ENCODE measurements around a stretch of chr17.

DNA sequence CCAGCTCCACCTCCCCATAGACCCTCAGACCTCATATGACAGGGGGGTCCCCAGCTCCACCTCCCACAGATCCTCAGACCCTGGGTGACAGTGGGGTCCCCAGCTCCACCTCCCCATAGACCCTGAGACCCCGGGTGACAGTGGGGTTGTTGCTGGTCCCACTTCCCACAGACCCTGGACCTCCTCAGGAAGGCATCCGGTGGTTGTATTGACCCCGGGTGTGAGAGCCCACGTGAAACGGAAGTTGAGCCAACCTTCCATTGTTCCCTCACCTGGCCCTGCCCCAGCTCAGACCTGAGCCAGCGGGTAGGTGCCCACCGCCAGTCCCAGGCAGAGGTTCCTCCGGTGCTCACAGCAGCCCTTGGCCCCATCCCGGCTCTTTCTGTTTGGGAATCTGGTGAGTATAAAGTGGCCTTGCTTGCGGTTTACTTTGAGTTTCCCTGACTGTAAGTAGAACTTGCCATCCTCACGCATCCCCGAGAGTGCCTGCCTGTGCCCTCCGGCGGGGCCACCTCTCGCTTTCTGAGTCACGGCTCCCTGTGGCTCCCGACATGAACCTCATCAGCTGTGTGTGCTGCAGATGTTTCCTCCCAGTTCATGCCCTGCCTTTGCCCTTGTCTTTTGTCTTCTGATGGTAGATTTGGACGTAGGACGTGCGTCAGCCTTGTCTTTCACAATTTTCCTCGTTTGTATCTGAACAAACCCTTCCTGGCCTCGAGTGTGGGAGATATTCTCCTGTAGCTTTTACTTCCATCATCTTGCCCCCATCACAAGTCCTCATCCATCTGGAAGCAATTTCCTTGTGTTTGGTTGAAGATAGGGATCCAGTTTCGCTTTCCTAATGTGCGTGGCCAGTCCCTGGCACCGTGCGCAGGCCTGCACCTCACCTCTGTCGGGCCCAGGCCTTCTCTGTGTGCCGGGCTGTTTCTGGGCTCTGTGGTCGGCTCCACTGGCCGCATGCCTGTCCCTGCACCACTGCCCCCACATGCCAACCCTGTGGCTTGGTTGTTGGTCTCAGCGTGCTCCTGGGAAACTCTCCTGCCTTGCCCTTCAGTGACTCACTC lies 75.9 kb downstream of the METRNL start:
- PRO-cap, result unidirectional peak, minus-strand start at position 484 of the sequence; unidirectional peak, minus-strand start at position 524 of the sequence
- RAMPAGE, long total RNA, 2 experiments, result no peak in any of the 2 experiments

- PRO-cap, result no peak
- RAMPAGE, long total RNA, 2 experiments, result no peak in any of the 2 experiments
Measured at GRCh38 chr17:83195637-83196442, 116.4 kb downstream of the METRNL start.

- PRO-cap, result no peak
- RAMPAGE, long total RNA, 2 experiments, result no peak in any of the 2 experiments
Measured at GRCh38 chr17:83200199-83200926, 121.0 kb downstream of the METRNL start.